ENCODE measurements around a stretch of chr1.

DNA sequence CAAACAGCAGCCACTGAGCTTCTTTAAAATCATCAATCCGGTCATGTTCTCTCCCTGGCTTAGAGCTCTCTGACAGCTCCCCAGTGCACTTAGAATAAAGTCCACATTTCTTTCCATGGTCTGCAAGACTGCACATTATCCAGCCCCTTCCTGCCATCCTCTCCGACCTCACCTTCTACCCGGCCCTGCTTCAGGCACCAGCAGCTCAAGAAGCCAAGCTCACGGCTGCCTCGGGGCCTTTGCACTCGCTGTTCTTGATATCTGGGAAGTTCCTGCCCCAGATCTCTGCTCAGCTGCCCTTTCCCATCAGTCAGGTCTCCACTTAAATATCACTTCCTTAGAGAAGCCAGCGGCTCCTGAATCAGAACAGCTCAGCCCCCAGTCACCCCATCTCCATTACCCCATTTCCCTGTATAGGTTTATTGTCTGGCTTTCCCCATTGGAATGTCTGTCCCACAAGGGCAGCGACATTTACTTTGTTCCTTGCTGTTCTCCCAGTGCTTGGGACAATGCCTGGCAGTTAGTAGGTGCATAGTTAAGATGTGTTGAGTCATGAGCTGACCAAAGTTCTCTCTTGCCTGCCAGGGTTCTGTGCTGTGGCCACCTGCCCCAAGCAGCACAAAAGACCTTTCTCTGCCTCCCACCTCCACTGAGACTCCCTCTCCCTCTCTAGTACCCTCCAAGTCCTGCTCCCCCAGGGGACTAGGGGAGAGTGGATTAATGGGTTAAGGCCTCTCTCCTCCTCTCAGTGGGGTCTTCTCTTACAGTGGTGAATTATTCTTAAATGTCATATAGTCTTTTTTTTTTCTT, 40.1 kb downstream of the TMCO4 start:
- PRO-cap: no peak
CAGE:
- cytosol, long polyA minus RNA: no peak
- cytosol, long polyA plus RNA: no peak
- long polyA plus RNA: no peak
- nucleus, long polyA minus RNA: no peak
- nucleus, long polyA plus RNA: no peak

GRCh38 chr1:20008606-20008967, 29.2 kb upstream of the PLA2G2A start:
- PRO-cap: no peak
CAGE:
- cytosol, long polyA minus RNA: no peak
- cytosol, long polyA plus RNA: no peak
- long polyA plus RNA: no peak
- nucleus, long polyA minus RNA: no peak
- nucleus, long polyA plus RNA: no peak

GRCh38 chr1:20255365-20256226, 35.1 kb upstream of the VWA5B1 start:
- PRO-cap: no peak
CAGE:
- cytosol, long polyA minus RNA: no peak
- cytosol, long polyA plus RNA: no peak
- long polyA plus RNA: no peak
- nucleus, long polyA minus RNA: no peak
- nucleus, long polyA plus RNA: no peak

GRCh38 chr1:20475888-20476879, 9.8 kb downstream of the CAMK2N1 start:
- PRO-cap: no peak
CAGE:
- cytosol, long polyA minus RNA: no peak
- cytosol, long polyA plus RNA: no peak
- long polyA plus RNA: no peak
- nucleus, long polyA minus RNA: no peak
- nucleus, long polyA plus RNA: no peak

DNA sequence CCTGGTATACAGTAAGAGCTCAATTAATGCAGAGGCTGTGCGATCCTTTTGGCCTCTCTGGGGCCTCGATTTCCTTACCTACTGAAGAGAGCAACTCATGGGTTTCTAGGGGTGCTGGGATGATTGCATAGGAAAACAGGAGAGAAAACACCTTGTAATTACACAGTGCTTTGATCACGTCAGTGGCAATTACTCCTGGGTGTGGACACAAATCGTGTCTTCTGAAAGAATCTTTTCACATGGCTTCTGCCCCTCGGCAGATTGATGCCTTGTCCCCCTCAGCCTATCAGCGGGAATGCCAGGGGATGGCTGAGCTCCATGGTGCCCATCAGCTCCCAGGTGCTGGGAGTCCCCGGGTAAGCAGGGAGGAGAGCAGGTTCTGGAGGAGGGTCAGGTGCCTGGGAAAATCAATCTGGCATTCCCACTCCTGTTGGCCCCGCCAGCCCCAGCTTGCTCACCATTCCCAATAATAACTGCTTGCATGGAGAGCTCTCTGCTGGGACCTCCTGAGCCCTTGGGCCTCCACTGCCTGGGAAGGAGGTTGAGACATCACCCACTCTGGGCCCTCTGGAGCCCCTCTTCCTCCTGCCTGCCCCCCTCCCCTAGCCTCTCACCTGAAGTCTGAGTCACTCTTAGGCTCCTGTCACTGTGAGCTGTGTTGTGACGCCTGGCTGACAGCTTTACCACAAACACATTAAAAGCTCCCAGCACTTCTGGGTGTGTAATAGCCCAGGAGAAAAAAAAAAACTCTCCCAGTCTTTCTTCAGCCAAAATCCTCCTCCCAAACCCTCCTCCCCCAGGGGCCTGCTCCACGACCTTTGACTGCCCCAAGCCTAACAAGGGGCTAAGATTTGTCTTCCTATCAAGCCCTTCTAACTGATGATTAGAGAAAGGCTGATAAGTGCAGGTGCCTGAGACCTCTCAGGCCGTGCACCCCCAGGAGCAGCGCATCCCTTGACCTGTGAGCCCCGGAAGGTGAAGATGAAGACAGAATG, 4.9 kb downstream of the CAMK2N1 start:
- PRO-cap: no peak
CAGE:
- cytosol, long polyA minus RNA: no peak
- cytosol, long polyA plus RNA: no peak
- long polyA plus RNA: no peak
- nucleus, long polyA minus RNA: no peak
- nucleus, long polyA plus RNA: no peak

- PRO-cap: no peak
CAGE:
- cytosol, long polyA minus RNA: no peak
- cytosol, long polyA plus RNA: no peak
- long polyA plus RNA: no peak
- nucleus, long polyA minus RNA: no peak
- nucleus, long polyA plus RNA: no peak
Measured at GRCh38 chr1:20481972-20482171, 4.1 kb downstream of the CAMK2N1 start.

GRCh38 chr1:20483405-20484006, 2.5 kb downstream of the CAMK2N1 start:
- PRO-cap: no peak
CAGE:
- cytosol, long polyA minus RNA: no peak
- cytosol, long polyA plus RNA: no peak
- long polyA plus RNA: no peak
- nucleus, long polyA minus RNA: no peak
- nucleus, long polyA plus RNA: no peak

- PRO-cap: no peak
CAGE:
- cytosol, long polyA minus RNA: no peak
- cytosol, long polyA plus RNA: no peak
- long polyA plus RNA: no peak
- nucleus, long polyA minus RNA: no peak
- nucleus, long polyA plus RNA: no peak
Measured at GRCh38 chr1:20551784-20552276, 543 bp upstream of the FAM43B start.

- PRO-cap: no peak
CAGE:
- cytosol, long polyA minus RNA: no peak
- cytosol, long polyA plus RNA: no peak
- long polyA plus RNA: no peak
- nucleus, long polyA minus RNA: no peak
- nucleus, long polyA plus RNA: no peak
Measured at GRCh38 chr1:20587464-20588195, 1.3 kb upstream of the CDA start.

DNA sequence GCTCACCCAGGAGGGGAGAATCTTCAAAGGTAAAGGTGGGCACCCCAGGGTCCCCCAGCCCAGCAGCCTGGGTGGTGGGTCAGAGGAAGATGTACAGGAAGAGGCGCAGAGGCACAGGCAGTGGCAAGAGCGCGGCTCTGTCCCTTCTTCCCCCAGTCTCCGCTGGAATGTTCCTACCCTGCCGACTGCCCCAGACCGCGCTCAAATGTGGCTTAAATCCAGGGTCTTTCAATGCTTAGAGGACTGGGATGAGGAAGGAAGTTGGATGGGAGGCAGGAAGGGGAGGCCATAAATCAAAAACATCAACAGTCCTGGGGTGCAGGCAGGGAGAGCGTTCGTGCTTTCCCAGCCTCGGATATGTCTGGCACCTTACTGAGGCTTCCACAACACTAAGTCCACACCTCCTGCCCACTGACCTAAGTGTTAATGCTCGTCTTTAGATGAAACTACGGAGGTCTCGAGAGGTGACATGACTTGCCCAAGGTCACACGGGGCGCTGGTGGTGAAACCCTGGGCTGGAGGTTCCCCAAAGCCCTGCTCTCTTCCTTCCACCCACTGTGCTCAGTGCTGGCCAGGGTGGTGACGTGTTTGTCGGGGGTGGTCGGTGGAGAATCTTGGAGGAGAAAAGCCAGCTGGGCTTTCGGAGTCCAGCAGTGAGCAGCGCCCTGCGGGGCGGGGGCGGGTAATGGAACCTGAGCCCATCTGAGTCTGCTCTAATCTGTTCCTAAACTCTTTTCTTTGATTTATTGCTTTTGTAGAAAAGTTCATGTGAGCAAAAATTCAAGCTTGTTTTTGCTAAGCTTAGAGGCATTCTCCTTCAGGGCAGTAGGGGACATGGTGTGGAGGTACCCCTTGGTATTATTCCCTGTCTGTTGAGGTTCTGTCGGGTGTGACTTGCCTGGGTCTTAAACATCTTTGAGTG, 619 bp downstream of the CDA start:
- PRO-cap: bidirectional peak, plus-strand start at position 305 of the sequence, minus-strand start at position 169 of the sequence
CAGE:
- cytosol, long polyA minus RNA: no peak
- cytosol, long polyA plus RNA: no peak
- long polyA plus RNA: no peak
- nucleus, long polyA minus RNA: no peak
- nucleus, long polyA plus RNA: no peak

- PRO-cap: no peak
CAGE:
- cytosol, long polyA minus RNA: no peak
- cytosol, long polyA plus RNA: no peak
- long polyA plus RNA: no peak
- nucleus, long polyA minus RNA: no peak
- nucleus, long polyA plus RNA: no peak
Measured at GRCh38 chr1:20865092-20865414, 77.9 kb upstream of the HP1BP3 start.

- PRO-cap: no peak
CAGE:
- cytosol, long polyA minus RNA: no peak
- cytosol, long polyA plus RNA: no peak
- long polyA plus RNA: no peak
- nucleus, long polyA minus RNA: no peak
- nucleus, long polyA plus RNA: no peak
Measured at GRCh38 chr1:20950733-20951276, 163.7 kb upstream of the HP1BP3 start.

DNA sequence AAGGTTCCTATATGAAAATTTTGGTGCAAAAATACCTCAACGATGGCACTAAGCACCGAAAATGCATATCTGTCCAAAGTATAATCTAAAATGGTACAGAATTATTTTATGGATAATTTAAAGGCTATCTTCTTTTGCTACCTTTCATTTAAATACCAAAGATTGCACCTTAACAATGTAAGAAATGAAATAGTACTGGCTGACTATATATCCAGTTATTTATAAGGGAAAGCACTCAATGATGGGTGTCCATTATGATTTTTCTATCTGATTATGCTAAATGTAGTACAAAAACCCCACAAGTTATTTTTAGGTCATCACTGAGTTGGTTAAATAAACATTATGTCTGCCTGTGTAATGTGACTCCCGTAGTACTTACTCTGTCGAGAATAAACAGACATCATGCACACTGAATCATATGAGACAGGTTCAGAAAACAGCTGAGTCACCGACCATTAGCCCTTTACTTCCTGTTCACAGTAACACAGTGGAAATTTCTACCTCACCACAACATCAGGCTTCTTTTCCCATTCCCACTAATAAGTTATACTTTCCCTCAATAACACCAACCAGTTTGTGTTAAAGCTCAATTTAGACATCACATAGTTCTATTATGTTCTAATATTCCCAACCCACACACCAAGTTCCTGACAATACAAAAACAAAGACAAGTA, 154.5 kb downstream of the EIF4G3 start:
- PRO-cap: no peak
CAGE:
- cytosol, long polyA minus RNA: no peak
- cytosol, long polyA plus RNA: no peak
- long polyA plus RNA: no peak
- nucleus, long polyA minus RNA: no peak
- nucleus, long polyA plus RNA: no peak

GRCh38 chr1:21139562-21140401, 36.9 kb downstream of the EIF4G3 start:
- PRO-cap: no peak
CAGE:
- cytosol, long polyA minus RNA: no peak
- cytosol, long polyA plus RNA: no peak
- long polyA plus RNA: no peak
- nucleus, long polyA minus RNA: no peak
- nucleus, long polyA plus RNA: no peak

DNA sequence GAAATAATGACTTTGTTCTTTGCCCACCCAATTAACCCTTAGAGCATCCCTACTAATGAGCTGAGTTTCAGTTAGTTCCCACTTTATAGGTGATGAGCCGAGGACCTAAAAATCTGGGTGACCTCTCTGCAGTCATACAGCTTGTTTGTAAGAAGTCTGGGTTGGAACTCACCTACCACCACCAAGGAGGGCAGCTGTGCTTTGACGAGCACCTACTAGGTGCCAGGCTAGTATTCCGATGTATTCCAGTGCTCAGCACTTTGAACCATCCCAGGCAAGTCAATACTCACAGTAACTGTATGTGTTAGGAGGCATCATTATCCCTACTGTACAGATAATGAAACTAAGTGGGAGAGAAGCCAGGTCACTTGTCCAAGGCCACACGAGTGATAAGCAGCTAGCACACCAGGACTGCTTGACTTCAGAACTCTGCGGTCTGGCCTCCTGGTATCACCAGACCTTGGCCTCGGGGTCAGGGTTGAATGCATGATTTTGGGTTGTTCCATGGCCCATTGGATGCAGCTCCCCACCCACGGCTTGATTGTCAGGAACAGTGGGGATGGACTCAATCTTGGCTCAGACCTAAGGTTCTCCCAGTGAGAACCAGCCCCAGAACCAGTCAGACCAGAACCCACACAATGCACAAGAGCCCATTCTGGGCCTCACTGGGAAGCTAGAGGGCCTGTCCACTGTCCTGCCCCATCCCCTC, 20.7 kb downstream of the ECE1 start:
- PRO-cap: no peak
CAGE:
- cytosol, long polyA minus RNA: no peak
- cytosol, long polyA plus RNA: no peak
- long polyA plus RNA: no peak
- nucleus, long polyA minus RNA: no peak
- nucleus, long polyA plus RNA: no peak

DNA sequence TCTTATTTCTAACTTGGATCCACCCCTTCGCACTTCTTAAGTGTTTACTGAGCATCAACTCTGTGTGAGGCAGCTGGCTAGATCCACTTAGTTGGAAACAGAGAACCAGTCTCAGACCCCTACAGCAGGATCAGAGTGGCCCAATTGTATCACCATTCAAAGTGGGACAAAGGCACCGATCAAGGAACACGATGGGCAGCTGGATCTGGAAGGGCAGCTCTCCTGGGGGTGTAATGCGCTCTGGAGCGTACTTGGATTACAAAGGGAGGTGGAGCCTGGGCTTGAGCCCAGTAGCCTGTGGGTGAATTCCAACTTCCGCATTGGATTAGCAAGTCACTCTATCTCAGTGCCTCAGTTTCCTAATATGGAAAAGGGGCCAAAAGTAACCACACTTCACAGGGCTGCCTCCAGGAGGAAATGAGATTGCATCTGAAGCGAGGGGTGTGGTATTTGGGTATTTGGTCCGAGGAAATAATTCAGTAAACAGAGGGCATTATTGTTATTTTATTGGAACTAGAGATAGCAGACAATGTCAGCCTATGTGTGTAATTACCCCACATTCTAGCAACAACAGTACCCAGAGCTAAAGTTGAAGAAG, 11.9 kb downstream of the ECE1 start:
- PRO-cap: bidirectional peak, plus-strand start at position 311 of the sequence, minus-strand start at position 242 of the sequence
CAGE:
- cytosol, long polyA minus RNA: no peak
- cytosol, long polyA plus RNA: no peak
- long polyA plus RNA: no peak
- nucleus, long polyA minus RNA: no peak
- nucleus, long polyA plus RNA: no peak

- PRO-cap: no peak
CAGE:
- cytosol, long polyA minus RNA: no peak
- cytosol, long polyA plus RNA: no peak
- long polyA plus RNA: no peak
- nucleus, long polyA minus RNA: no peak
- nucleus, long polyA plus RNA: no peak
Measured at GRCh38 chr1:21313796-21314984, 23.9 kb upstream of the ECE1 start.

GRCh38 chr1:21325235-21325617, 35.0 kb upstream of the ECE1 start:
- PRO-cap: no peak
CAGE:
- cytosol, long polyA minus RNA: no peak
- cytosol, long polyA plus RNA: no peak
- long polyA plus RNA: no peak
- nucleus, long polyA minus RNA: no peak
- nucleus, long polyA plus RNA: no peak

GRCh38 chr1:21331950-21332606, 41.8 kb upstream of the ECE1 start:
- PRO-cap: no peak
CAGE:
- cytosol, long polyA minus RNA: no peak
- cytosol, long polyA plus RNA: no peak
- long polyA plus RNA: no peak
- nucleus, long polyA minus RNA: no peak
- nucleus, long polyA plus RNA: no peak

GRCh38 chr1:21332607-21333346, 42.5 kb upstream of the ECE1 start:
- PRO-cap: no peak
CAGE:
- cytosol, long polyA minus RNA: no peak
- cytosol, long polyA plus RNA: no peak
- long polyA plus RNA: no peak
- nucleus, long polyA minus RNA: no peak
- nucleus, long polyA plus RNA: no peak

Measured in endothelial cell of umbilical vein (primary cell).